Measurements from ENCODE around the genes IFNW1, KLHL9, TUSC1 and CAAP1.

- PRO-cap = no peak
- CAGE, long polyA plus RNA = no peak
Measured at GRCh38 chr9:19450181-19451563, 41.9 kb downstream of the ACER2 start.

DNA sequence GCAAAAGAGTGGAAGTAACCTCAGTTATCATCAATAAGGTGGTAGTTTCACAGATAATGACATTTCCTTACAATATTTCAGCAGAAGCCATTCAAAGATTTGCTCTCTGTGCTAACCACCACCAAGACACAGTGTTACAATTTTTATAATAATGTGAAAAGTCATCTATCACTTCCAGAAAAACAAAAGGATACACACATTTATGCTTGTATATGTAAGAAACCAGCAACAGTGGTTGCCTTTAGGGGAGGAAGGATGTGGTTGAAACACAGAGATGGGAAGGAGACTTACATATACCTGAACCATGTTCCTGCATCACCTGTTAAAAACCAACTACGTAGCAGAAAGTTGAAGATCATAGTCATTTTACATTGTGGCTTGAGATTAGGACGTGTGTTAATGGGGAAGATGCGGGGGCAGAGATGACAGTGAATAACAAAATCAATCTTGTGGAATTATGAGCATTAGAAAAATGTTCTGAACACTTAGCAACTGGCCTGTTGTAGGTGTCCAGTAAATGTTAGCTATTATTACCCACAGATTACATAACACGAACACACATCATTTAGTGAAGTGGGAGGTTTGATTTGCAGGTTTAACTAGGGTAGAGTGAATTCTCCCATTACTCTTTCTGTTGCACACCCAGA lies 307.3 kb downstream of the MLLT3 start:
- PRO-cap = no peak
- CAGE, long polyA plus RNA = no peak

- PRO-cap = no peak
- CAGE, long polyA plus RNA = no peak
Measured at GRCh38 chr9:20590668-20591144, 31.6 kb downstream of the MLLT3 start.

GRCh38 chr9:20714863-20715527 lies 30.9 kb downstream of the FOCAD start:
- PRO-cap = no peak
- CAGE, long polyA plus RNA = no peak

DNA sequence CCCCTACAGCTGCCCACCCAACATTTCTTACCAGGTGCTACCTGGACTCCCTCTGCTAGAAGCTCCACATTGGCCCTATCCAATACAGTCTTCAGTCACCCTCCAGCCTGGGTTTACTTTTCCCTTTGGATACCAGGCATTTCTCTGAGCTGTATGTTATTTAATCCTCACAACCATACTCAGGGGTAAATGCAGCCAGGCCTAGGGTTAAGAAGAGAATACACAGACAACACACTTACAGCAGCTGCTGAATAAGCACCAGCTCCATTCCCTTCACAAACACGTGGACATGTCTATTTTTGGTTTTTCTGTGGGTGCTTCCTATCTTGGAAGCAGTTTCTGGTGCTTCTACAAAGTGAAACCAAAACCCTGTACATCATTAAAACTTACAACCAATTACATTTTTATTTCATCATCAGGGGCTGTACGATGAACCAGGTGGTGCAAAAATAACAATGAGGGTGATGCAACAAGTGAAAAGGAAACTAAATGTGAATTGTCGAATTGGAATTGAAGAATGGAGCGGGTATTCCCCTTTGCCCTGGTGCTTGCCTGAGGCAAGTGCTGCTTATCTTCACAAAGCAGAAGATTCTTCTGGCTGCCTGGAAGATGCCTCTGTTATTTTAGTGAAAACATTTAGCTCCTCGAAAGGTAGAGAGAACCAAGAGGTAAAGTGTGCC lies 18.5 kb upstream of the IFNB1 start:
- PRO-cap = bidirectional peak, plus-strand start at position 577 of the sequence, minus-strand start at position 350 of the sequence
- CAGE, long polyA plus RNA = no peak

GRCh38 chr9:21141662-21142067 lies at the start of gene IFNW1:
TSS of gene IFNW1 (minus strand) at chr9:21141832.
- PRO-cap = no peak
- CAGE, long polyA plus RNA = no peak

- PRO-cap = unidirectional peak, minus-strand start at chr9:21335404
- CAGE, long polyA plus RNA = start-site peak on the minus strand at chr9:21335371-21335411, 68 and 321 reads in 2 replicates
Measured at GRCh38 chr9:21335320-21335813, at the start of gene KLHL9. TSS of gene KLHL9 (minus strand) at chr9:21335404.

GRCh38 chr9:21684582-21685351 lies 117.7 kb upstream of the MTAP start:
- PRO-cap = no peak
- CAGE, long polyA plus RNA = no peak

DNA sequence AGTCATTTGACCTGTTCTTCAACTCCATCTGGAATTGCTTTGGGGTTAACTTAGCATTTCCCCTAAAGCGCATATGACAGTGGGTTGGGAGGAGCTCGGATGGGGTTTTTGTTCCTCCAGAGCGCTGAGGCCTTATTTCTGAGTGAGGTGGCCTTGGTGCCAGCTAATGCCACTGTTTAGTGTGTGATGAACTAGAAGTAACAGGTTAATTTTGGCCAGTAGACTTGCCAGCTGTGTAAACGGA lies 34.1 kb downstream of the MTAP start:
- PRO-cap = no peak
- CAGE, long polyA plus RNA = no peak

GRCh38 chr9:23537252-23538587 lies 288.3 kb downstream of the ELAVL2 start:
- PRO-cap = no peak
- CAGE, long polyA plus RNA = no peak

GRCh38 chr9:25677747-25678950 lies at the start of gene TUSC1:
TSS of gene TUSC1 (minus strand) at chr9:25678444.
- PRO-cap = unidirectional peak, minus-strand start at chr9:25678275
- CAGE, long polyA plus RNA = no peak

- PRO-cap = bidirectional peak, plus-strand start at chr9:26892446, minus-strand start at chr9:26892445; bidirectional peak, plus-strand start at chr9:26892891, minus-strand start at chr9:26892802
- CAGE, long polyA plus RNA = start-site peak on the plus strand at chr9:26892419-26892475, 15 and 19 reads in 2 replicates; start-site peak on the minus strand at chr9:26892740-26892805, 749 and 1,158 reads in 2 replicates; start-site peak on the plus strand at chr9:26892885-26892895, 17 and 19 reads in 2 replicates
Measured at GRCh38 chr9:26892071-26893117, at the start of gene CAAP1. TSS of gene CAAP1 (minus strand) at chr9:26892802.

DNA sequence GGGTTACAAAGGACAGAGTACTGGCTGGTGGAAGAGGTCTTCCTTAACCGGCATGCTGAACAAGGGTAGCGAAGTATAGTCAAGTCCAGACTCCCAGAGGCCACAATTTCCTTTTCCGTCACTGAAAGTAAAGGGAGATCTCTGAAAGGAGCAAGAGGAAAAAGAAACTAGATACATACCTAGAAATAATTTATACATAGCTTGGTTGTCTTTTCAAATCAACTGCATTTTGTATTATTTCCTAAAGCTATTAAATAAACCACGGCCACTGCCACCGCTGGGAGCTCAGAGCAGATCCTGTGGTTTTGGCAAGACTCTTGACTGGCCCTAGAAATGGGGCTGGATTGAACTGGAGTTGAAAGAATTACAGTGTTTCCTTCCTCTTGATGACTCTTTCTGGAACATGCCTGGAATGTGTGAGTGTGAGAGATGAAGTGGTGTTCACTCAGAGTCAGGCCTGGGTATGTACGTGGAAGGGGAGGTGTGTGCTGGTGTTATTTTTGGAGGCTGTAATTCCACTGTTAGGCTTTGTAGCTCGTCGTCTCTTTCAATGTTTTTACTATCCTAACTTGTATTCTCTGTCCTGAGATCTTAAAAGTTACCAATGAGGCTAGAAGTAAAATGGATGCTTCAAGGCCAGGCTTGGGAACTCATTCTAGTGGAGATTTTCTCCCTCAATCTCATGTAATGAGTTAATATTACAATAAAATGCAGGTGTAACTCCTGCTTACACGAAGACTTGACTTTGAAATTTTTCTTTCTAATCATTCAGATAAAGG lies 45.9 kb downstream of the TEK start:
- PRO-cap = no peak
- CAGE, long polyA plus RNA = no peak

GRCh38 chr9:27339760-27340239 lies 42.9 kb upstream of the EQTN start:
- PRO-cap = no peak
- CAGE, long polyA plus RNA = no peak

DNA sequence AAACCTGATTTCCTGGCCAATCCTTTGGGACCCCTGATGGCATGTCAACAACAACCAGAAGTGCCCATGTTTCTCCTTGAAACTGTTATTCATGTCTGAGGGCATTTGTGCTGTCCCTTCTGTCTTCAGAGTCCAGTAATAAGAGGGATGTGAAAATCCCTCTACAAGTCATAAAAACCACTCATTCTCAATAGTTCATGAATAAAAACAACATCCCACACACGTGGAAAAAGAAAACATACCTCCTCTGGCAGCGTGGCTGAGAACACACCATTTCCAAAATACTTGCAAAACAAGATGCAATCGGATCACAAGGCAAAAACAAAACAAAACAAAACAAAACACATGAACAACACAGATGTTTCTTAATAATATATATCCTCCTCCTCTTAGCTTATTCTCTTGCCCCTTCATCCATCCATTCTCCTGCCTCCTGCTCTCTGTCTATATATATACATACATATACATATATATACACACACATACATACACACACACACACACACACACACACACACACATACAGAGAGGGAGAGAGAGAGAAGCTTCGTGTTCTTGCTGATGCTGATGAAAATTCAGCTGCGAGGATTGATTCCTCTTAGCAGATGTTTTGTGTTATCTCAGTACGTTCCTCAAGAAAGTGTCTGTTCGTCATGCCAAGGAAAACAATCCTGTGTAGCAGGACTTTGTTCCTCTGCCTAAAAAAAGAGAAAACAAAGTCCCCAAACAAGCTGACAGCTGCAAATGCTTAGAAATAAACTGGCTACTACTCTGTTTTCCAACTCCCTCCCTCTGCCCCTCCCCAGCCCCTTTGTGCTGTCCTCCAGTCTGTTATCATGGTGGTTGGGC lies 71.1 kb upstream of the EQTN start:
- PRO-cap = no peak
- CAGE, long polyA plus RNA = no peak

DNA sequence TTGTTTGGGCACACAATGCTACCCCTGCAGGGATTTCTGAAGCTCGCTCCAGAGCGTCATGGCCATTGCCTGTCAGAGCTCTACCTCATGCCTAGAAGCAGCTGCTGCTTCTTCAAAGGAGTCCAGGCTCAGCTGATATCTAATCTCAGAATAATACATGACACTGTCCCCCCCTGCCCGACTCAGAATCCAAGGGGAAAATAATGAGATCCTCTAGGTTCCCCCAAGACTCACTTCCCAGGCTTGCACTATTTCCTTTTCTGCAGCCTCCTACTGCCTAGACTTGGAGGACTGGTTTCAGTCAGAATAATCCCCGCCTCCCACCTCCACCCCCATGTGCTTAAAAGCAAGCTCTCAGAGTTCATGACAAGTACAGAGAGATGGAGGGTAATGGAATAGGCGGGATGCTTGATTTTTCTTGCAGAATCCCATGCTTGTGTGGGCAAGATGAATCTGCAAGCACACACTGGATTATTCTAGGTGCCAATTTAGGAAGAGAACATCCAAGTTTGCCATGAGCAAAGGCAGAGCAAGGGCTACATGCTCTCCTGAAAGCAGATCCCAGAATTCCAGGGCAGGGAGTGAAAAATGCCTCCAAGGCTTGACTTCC lies 97.5 kb upstream of the IFNK start:
- PRO-cap = no peak
- CAGE, long polyA plus RNA = no peak

- PRO-cap = no peak
- CAGE, long polyA plus RNA = no peak
Measured at GRCh38 chr9:27499583-27499849, 24.6 kb upstream of the IFNK start.

DNA sequence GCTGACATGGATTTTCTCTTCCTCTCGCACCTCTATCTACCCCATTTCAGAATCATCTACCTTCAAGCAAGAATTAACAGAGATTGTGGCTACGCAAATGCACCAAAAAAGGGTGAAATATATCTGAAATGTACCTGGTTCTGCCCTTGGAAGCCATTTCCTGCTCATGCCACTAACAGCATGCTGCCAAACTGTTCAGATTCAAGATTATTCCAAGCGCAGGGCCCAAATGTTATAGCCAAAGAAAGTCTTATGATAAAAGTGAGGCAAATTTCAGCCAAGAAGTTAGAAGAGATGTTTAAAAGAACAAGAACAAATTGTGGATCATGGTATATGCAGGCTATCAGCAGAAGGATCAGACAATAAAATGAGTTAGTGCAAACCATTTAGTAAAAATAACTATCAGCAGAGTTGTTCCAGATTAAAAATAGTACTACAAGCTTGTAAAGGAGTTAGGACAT lies 1.9 kb downstream of the IFNK start:
- PRO-cap = no peak
- CAGE, long polyA plus RNA = no peak

DNA sequence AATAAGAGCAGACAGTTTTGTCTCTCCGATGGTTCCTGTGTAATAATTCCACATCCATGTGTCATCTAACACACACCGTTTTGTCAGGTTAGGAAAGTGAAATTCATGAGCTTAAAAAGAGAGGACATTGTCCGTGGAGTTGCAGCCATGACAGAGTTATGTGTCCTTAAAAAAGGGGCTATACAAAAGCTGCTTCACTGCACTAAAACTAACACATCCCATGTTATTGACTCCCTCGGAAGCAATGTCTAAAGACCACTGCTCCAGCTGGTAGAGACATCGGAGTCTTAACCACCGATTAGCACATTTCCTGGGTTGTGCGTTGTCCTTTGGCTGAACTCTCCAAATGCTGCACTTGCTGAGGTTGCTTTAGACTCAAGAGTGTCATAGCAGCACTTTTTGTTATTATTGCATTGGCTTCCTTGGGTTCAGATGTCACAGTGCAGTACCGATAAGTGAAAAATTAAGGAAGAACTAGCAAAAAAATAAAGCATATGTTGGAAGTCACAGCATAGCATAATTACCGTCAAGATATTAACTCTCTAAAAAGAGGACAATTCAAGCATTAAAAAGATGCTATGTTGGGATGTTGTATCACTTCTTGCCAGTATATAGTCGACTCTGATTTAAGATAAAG lies 128.4 kb upstream of the C9orf72 start:
- PRO-cap = no peak
- CAGE, long polyA plus RNA = no peak

GRCh38 chr9:29450294-29451135 lies 237.1 kb upstream of the LINGO2 start:
- PRO-cap = no peak
- CAGE, long polyA plus RNA = no peak

All from B cell (primary cell).